ENCODE measurements around the gene SPPL2C.

DNA sequence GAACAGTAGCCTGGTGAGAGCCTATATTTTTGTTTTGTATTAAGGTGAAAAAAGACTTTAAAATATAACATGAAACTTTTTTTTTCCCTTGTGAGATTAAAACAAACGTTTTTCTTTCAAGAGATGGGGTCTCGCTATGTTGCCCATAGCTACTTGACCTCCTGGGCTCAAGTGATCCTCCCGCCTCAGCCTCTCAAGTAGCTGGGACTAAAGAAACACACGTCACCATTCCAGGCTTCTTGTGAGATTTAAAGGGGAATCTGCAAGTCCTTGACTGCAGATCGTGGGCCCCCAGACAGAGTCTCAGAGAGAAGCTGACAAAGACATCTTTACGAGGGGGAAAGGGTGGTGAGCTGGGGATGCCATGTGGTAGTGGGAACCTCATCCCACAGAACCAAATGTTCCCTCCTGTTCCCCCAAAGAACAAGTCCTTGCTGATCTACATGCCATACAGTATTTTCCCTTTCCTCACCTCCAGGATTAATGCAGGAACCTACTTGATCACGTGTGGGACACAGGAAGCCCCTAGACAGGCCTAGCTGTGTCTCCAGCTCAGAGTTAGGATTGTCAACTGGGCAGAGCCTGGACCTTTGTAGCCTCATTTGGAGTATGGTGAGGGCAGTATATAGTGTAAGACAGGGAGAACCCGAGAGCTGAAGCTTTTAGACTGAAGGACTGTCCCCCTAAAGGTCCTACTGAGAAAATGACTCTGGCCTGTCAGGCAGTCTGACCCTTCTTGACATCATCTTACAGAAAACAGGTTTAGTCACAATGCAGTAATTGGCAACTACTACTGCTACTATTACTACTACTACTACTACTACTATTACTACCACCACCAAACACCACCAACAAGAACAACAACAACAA, 4.1 kb downstream of the MAP3K14 start:
- PRO-cap, result no peak
- RRBS, result no CpG with 5 or more reads among the region's 8 CpGs

GRCh38 chr17:45341529-45342123, 24.8 kb upstream of the MAP3K14 start:
- PRO-cap, result no peak
- RRBS, result no CpG with 5 or more reads among the region's 14 CpGs

GRCh38 chr17:45394356-45395695, 37.8 kb downstream of the ARHGAP27 start:
- PRO-cap, result no peak
- RRBS, result 82% methylated on average over 5 of the region's 47 CpGs

DNA sequence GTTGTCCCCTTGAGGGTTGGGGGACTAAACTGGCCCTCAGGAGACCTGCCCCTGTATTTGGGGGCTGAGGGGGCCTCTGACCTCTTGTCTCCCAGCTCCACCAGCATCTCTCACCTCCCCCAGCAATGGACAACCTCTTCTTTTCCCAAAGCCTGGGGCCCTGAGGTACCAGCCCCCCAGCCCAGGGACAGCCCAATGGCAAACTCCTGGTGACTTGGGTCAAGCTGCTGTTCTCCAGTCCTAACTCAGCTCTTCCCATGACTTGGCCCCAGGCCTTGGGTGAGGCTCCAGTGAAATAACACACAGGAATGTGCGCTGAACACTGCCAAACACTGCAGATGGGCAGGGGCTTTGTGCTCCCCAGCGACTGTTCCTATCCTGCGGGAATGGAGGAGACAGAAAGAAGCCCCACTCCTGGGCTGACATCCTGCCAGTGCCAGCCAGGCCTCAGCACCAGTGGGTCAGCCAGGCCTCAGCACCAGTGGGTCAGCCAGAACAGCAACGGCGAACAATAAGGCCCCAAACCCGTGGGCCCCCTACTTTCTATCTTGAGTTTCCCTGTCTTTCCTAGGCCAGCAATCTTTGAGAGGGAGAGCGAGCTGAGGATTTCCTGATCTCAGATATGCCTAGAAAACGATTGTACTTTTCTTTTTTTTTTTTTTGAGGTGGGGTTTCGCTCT, 14.6 kb upstream of the ARHGAP27 start:
- PRO-cap, result no peak
- RRBS, result no CpG with 5 or more reads among the region's 9 CpGs

- PRO-cap, result no peak
- RRBS, result no CpG with 5 or more reads among the region's 7 CpGs
These were observed at the start of gene SPPL2C for GRCh38 chr17:45844607-45844944. Gene SPPL2C (plus strand): TSS chr17:45844881.

- PRO-cap, result no peak
- RRBS, result no CpG with 5 or more reads among the region's 5 CpGs
These were observed 42.2 kb downstream of the MAPT start for GRCh38 chr17:45936480-45937004.

- PRO-cap, result no peak
- RRBS, result no CpG with 5 or more reads among the region's 28 CpGs
These were observed 25.2 kb downstream of the STH start for GRCh38 chr17:46024035-46024938.

- PRO-cap, result no peak
- RRBS, result no CpG with 5 or more reads among the region's 3 CpGs
These were observed 47.7 kb downstream of the STH start for GRCh38 chr17:46046746-46047148.

GRCh38 chr17:46047534-46047953, 48.5 kb downstream of the STH start:
- PRO-cap, result no peak
- RRBS, result no CpG with 5 or more reads among the region's 5 CpGs

DNA sequence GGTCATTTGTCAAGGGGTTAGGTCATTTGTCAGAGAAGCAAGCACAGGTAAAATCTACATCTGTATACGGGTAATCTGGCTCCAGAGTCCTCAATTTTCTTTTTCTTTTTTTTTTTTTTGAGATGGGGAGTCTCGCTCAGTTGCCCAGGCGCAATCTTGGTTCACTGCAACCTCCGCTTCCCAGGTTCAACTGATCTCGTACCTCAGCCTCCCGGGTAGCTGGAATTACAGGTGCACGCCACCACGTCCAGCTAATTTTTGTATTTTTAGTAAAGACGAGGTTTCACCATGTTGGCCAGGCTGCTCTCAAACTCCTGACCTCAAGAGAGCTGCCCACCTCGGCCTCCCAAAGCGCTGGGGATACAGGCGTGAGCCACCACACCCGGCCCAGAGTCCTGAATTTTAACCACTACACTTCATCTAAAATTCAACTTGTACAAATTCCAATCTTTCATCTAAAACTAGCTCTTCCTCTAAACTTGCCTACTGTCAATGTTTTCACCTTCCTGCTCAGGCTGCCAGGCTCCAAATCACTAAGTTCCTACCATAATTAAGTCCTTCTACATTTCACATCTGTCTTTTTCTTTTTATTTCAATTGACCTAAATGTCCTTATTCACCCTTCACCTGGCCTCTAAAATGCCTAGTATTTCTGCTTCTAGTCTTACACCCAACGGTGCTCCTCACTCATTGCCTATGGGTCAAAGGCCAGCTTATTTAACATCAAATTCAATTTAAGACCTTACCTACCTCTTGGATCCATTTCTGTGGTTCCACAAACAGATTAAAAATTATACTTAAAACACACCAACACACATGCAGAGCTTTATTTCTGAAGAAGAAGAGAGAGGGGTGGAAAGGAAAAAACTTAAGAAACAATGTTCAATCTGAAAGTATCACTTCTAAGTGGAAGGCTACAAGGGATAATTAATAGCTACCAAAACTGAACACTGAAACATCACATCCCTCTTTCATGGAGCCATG, 73.7 kb downstream of the KANSL1 start:
- PRO-cap, result no peak
- RRBS, result no CpG with 5 or more reads among the region's 14 CpGs

- PRO-cap, result no peak
These were observed 57.3 kb downstream of the KANSL1 start for GRCh38 chr17:46135920-46136251.

DNA sequence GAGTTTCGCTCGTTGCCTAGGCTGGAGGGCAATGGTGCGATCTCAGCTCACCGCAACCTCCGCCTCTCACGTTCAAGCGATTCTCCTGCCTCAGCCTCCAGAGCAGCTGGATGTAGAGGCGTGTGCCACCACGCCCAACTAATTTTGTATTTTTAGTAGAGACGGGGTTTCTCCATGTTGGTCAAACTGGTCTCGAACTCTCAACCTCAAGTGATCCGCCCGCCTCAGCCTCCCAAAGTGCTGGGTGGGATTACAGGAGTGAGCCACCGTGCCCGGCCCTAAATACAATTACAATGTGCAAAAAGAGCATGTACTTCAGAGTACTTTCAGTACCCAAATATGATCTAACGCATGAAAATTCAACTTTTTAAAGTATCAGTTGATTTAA, 24.9 kb downstream of the KANSL1 start:
- PRO-cap, result no peak
- RRBS, result no CpG with 5 or more reads among the region's 16 CpGs

DNA sequence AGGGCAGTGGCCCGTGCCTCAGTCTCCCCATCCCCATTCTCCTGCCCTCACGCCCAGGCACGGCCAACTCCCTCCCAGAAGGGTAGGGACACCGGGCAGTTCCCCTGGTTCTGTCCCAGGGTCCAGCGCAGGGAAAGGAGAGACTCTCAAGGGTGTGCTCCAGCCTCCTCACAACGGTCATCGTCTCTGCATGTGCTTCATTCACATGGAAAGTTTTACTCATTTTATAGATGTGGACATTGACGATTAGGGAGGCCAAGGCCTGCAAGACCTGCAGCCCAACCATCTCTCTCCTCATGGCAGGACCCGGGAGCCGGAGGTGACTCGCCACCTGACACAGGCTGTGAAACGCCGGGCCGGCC, 47.9 kb downstream of the WNT3 start:
- PRO-cap, result bidirectional peak, plus-strand start outside the sequence, minus-strand start at position 188 of the sequence
- RRBS, result 32% methylated on average over 3 of the region's 14 CpGs

GRCh38 chr17:46819120-46819953, 845 bp upstream of the WNT3 start:
- PRO-cap, result no peak
- RRBS, result 76% methylated on average over 29 of the region's 52 CpGs

DNA sequence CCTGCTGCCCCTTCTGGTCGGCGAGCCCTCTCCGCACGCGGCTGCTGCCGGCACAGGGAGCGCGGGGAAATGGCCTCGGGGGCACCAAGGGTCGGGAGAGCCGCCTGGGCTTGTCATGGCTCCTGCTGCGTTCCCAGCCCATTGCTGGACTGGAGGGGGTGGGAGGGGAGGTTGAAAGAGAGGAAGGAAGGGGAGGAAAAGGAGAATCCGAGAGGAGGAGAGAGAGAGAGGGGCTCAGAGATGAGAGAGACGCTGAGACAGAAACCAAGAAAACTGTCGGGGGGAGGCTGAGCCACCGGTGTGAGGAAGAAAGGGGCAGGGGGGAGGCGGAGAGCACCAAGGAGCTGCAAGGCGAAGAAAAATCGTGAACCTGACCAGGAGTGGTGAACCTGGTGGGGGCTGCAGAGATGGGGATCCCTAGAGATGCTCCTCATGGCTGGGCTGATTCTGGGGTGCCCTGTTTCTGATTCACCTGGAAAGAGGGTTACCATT, 1.7 kb upstream of the WNT3 start:
- PRO-cap, result no peak
- RRBS, result no CpG with 5 or more reads among the region's 19 CpGs

- PRO-cap, result no peak
- RRBS, result no CpG with 5 or more reads among the region's 16 CpGs
These were observed 11.6 kb downstream of the WNT9B start for GRCh38 chr17:46862926-46863506.

GRCh38 chr17:46984926-46985456, 5.9 kb upstream of the RPRML start:
- PRO-cap, result no peak
- RRBS, result no CpG with 5 or more reads among the region's 9 CpGs

- PRO-cap, result no peak
- RRBS, result no CpG with 5 or more reads among the region's 2 CpGs
These were observed 36.4 kb downstream of the CDC27 start for GRCh38 chr17:47152444-47153260.

GRCh38 chr17:47189390-47189794, 297 bp upstream of the CDC27 start:
- PRO-cap, result bidirectional peak, plus-strand start at chr17:47189582, minus-strand start at chr17:47189252
- RRBS, result no CpG with 5 or more reads among the region's 25 CpGs

- PRO-cap, result no peak
- RRBS, result no CpG with 5 or more reads among the region's 7 CpGs
These were observed 9.8 kb downstream of the MYL4 start for GRCh38 chr17:47218849-47219535.